ENCODE results near the gene LMOD1.

- PRO-cap = no peak
Observed at GRCh38 chr1:201369756-201369964, 7.8 kb downstream of the TNNT2 start.

DNA sequence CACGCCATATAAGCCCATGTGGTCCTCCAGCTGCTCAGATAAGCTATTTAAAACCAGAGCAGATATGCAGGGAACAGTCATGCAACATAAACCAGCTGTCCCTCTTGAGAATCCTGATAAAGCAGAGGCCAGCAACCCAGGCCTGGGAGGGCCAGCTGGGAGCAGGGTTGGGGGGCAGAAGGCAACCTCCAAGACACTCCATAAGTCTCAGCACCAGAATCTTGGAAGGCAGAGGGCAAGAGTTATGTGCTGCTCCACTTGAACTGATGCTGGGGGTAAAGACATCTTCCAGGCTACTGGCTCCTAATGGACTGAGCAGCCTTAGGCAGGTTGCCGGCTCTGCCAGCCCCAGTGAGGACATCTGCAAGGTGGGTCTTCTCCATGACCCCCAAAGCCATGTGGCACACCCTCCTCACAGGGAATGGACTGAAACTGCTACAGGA is 405 bp upstream of the TNNT2 start:
- PRO-cap = no peak

GRCh38 chr1:201385194-201385871 is 7.9 kb upstream of the TNNT2 start:
- PRO-cap = no peak

- PRO-cap = no peak
Observed at GRCh38 chr1:201403724-201404188, 4.6 kb upstream of the LAD1 start.

GRCh38 chr1:201456590-201457456 is 12.2 kb downstream of the PHLDA3 start:
- PRO-cap = no peak

DNA sequence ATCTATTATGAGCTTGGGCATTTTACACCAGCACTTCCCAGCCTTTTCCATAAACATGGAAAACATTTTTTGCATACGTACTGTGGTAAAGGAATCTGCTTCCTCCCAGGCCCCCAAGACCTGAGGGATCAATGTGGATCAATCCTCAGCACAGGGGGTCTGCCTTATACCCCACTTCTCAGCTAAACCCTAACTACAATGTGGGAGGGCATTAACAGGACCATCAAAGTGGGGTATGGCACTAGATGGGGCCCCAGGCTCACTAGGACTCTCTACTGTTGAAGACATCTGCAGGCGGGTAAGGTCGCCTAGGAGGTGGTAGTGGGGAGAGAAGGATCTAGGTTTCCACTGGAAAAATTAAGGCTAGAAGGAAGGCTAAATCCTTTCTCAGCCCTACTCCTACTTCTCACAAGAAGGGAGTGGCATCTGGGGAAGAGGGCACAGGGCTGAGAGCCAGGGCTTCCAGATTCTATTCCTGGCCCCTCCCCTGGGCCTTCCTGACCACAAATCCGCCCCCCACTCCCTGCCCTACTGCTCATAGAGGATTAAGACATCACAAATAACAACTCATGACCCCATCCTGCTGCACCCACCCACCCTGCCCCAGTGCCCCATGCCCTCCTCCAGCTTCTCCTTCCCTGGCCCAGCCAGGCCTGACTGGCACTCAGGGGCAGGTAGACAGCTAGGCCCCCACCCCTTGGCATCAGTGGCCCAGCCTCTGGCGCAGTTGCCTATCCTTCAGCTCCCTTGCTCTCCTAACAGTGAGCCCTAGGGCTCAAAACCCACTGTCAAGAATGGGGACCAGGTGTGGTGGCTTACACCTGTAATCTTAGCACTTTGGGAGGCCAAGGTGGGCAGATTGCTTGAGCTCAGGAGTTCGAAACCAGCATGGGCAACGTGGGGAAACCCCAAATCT is 2.5 kb downstream of the PHLDA3 start:
- PRO-cap = no peak

DNA sequence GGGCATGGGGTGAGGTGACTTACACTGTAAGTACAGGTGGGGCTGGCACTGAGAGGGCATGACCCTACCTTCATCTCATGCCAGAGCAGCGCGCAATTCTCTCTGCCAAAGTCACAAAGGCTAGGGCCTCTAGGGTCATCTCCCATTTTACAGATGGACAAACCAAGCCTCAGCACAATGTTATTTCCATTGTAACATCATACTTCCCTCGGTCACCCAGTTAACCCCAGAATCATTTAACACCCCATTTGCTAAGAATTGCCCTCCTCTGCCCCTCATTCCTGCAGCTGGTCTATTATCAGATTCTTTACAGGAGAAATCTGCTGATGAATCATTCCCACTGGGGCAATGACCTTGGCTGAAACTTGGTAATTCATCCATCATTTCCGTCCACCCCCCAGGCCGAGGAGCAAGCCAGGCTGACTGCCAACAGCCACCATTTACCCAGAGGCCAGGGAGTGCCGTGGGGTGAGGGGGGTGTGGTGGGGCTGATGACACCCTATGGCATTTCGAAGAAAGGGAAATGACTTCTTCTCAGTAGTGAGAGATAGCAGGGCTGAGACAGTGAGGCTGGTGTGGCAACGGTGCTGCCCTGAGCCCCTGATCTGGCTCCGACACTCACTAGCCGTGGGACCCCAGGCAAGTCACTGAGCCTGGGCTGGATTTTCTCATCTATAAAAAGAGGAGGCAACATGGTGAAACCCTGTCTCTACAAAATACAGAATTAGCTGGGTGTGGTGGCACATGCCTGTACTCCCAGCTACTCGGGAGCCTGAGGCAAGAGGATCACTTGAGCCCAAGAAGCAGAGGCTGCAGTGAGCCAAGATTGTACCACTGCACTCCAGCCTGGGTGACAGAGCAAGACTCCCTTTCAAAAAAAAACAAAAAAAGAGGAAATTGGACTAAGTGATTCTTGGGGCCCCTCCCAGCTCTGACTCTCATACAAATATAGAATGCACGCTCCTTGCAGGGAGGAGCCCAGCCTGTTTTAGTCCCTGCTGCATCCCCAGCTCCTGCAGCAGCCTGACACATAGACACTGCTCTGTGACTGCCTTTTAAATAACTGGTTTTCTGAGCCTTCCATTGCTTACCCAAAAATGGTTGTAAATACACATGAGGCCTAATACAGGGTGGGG is 17.6 kb downstream of the CSRP1 start:
- PRO-cap = bidirectional peak, plus-strand start at position 537 of the sequence, minus-strand start at position 289 of the sequence

DNA sequence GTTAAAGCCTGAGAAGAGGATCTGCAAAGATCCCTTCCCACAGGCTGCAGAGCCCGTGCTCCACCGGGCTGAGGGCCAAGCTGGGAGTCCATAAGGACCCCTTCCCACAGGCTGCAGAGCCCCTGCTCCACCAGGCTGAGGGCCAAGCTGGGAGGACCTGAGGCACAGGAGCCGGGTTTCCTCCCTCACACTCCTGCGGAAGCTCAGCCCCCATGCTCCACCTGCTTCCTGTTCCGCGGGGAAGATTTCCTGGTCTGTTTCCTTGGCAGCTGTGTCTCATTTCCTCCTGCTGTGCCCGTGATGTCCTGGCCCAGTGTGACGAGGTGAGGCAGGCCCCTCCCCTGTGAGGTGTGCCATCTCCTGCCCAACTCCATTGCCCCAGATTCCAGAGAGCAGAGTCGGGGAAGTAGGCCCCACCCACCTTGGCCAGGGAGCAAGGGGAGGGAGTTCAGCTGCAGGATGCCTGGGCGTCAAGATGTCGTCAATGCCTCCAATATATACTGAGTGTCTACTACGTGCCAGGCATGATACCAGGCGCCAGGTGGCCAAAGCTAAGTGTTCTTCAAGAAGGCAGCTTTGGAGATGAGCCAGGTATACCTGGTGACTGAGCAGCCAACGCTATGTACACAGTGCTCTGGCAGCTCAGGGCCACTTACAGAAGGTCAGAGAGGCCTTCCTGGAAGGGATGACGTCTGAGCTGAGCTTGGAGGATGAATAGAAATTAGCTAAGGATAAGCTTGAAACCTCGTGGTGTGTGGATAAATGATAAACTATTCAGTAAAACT is 58.8 kb downstream of the NAV1 start:
- PRO-cap = no peak

DNA sequence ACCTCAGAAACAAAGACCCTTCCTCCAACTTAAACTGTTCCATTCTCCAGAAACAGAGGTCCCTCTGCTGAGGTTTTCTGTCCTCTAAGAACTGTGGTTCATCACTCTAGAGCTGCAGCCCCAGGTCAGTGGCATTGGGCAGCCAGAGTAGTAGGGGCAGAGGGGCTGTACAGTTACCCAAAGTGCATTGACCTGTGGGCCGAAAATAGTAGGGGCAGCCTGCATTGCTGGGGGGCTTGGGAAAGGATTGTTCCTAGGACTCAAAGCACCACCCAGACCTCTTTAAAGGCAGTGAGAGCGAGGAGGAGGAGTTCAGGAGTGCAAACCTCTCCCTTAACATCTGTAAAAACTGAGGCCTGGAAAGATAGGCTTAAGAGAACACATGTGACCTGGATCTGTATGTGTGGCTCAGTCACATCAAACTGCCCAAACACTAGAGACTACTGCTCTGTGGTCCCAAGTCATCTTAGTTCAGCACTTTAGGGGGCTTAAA is 90.6 kb upstream of the IPO9 start:
- PRO-cap = no peak

GRCh38 chr1:201783240-201783949 is 45.6 kb upstream of the IPO9 start:
- PRO-cap = no peak

DNA sequence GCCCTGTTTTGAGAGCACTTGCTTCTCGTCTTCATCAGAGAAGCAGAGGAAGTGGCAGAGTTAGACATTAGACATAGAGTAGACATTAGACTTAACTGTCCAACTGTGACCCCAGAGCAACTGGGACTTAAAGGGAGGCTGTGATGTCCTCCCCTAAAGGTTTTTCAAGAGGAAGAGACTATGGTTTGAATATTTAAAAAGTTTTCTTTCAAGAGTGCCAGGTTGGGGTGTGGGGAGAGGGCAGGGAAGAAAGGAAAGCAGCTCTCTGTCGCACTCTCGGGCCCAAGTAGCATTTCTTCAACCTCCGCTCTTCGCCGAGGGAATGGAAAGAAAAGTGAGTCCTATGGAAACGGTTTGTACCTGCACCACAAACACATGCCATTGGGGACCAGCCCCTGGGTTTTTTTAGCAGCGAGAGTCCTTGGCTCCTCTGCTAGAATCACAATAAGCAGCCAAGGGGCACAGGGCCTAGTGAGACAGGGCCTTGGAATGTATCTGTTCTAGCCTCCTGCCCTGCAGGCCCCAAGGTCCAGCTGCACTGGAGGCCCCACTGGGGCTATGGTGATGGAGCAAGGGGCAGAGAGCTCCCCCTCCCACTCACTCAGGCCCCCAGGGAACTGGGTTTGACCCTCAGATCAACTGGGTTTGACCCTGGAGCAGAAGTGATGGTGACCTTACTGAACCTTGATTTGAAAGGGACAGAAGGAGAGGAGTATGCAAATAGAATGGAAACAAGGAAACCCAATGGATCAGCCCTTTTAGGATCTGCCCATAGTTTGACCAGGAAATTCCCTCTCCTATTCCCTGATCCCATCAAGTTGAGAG is 14.3 kb downstream of the SHISA4 start:
- PRO-cap = bidirectional peak, plus-strand start at position 541 of the sequence, minus-strand start at position 443 of the sequence

- PRO-cap = no peak
Observed at GRCh38 chr1:201914403-201915277, 25.9 kb downstream of the SHISA4 start.

GRCh38 chr1:201915278-201916022 is 26.8 kb downstream of the SHISA4 start:
- PRO-cap = no peak

DNA sequence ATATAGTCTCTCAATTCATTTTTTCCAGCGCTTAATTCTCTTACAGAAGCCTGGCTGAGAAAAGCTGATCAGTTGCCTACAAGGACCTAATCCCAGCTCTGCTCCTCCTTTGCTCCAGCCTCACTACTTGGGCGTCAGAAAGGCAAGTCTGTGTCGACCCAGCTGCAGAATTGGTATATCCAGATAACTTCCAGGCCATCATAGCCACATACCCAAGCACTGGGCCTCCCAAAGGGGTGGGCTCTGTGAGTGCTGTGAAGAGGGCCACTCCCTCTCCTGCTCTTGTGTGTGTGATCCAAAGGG is 18.1 kb downstream of the LMOD1 start:
- PRO-cap = no peak

- PRO-cap = bidirectional peak, plus-strand start at chr1:201946788, minus-strand start at chr1:201946548
Observed at GRCh38 chr1:201946106-201946961, at the start of gene LMOD1. Gene LMOD1 (minus strand): TSS chr1:201946548.

- PRO-cap = no peak
Observed at GRCh38 chr1:201954365-201955122, 759 bp upstream of the TIMM17A start.

- PRO-cap = no peak
Observed at GRCh38 chr1:201961878-201962161, 6.5 kb downstream of the TIMM17A start.

DNA sequence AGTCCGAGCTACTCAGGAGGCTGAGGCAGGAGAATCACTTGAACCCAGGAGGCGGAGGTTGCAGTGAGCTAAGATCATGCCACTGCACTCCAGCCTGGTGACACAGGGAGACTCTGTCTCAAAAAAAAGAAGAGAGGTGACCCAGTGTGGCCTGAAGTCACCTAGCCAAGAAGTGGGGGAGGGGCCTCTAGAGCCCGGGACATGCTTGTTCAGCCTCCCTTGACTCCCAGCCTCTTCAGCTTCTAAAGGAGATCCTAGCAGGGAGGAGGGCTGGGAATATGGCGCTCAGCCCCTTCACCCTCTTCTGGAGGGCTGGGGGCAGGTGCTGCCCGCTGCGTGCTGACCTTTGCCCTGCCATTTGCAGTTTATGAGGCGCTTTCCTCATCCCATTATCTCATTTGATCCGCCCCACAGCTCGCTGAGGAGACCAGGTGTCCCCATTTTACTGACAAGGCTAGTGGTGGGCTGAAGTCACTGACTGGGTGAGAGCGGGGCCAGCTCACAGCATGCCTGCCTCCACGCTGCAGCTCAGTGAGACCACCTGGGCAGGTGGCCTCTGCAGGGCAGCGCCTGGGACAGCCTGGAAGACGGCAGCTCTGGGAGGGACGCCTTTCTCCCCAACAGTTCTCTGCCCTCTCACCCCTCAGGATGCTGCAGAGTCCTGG is 7.4 kb downstream of the ELF3 start:
- PRO-cap = no peak

DNA sequence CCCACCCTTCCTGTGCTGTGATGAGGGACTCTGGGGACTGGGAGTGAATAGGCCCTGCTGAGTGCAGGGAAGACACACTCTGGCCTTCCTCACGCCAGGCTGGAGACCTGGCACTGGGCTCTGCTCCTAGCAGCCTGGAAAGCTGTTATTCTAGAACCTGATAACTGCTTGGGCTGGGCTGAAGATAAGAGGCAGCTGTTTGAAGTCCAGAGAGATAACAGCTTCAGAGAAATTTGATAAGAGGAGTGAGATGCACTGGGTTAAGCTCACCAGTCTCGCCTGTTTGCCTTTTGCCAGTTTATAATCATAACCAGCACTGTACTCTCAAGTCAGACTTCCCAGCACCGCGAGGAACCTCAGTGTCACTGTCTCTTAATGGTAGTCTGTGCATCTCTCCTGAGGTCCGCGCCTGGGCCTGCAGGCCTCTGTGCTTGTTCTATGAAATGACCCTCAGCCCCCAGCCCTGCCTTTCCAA is 46.6 kb upstream of the GPR37L1 start:
- PRO-cap = no peak

DNA sequence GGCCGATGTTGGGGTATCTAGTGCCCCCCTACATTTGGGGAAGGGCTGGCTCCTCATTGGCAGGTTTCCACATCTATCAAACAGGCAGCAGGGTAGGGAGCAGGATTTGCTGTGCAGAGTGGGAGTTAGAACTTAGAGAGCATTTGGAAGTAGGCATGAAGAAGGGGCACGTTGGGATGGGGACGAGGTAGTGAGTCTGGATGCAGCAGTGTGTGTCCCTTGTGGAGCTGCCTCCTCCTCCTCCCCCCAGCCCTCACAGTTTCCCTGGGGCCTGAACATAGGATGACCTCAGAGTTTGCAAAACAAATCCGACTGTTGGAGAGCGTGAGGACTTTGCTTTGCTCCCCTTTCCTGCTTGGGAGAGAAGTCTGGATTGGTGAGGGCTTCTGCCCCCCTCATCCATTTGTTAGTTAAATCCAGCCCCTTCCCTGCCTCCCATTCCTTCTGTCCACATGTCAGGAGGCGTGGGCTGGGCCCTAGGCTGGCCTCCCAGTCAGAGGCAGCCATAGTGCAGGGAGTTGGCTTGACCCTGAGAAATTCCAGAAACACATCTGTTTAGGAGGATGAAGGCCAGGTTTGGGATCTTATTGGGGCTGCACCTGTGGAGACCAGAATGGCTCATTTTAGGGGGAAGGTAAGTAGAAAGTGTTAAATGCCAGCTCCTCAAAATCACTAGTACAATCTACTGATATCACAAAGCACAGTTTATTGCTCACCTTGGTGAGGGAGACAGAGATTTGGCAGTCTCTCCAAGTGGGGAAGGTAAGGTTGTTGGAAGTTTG is 36.8 kb upstream of the GPR37L1 start:
- PRO-cap = no peak

Data from bronchial lymph node (tissue), 1 donor.